Mesenchymal stem cell of the bone marrow (primary cell): ENCODE data around the gene COLQ.

DNA sequence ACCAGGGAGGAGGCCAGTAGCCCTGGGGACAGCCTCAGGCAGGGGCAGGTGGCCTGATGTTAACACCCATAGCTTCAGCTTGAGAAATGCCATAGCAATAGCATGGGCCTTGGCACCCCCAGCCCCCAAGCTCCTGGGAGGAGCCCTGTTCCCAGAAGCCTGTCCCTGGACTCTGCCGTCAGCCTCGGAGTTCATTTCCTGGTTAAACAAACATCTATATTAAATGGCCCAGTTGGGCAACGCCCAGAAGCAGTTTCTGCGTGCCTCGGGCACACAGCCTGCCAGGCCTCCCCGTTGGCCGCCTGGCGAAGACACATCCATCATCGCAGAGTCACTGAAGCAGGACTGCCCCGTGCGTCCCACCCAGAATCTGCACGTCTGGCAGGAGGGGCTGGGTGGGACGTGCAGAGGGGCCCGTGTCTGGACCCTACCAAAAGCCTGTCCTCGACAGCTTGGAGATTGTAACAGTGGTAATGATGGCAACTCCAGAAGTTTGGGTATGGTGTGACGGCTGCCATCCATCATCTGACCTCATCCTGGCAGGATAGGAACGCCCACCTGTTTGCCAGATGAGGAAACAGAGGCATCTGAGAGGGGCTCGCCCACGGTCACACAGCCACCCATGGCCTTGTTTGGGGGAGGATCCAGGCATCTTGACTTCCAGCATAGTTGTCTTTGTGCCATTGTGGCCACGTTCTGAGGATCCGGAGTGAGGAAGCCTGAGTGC, 58.4 kb downstream of the FGD5 start:
- CAGE, long polyA plus RNA = no peak

- CAGE, long polyA plus RNA = no peak
Observed at GRCh38 chr3:14941532-14942317, 5.7 kb upstream of the NR2C2 start.

GRCh38 chr3:14946603-14946807, 878 bp upstream of the NR2C2 start:
- CAGE, long polyA plus RNA = no peak

- CAGE, long polyA plus RNA = no peak
Observed at GRCh38 chr3:15063763-15064014, 1.4 kb downstream of the MRPS25 start.

DNA sequence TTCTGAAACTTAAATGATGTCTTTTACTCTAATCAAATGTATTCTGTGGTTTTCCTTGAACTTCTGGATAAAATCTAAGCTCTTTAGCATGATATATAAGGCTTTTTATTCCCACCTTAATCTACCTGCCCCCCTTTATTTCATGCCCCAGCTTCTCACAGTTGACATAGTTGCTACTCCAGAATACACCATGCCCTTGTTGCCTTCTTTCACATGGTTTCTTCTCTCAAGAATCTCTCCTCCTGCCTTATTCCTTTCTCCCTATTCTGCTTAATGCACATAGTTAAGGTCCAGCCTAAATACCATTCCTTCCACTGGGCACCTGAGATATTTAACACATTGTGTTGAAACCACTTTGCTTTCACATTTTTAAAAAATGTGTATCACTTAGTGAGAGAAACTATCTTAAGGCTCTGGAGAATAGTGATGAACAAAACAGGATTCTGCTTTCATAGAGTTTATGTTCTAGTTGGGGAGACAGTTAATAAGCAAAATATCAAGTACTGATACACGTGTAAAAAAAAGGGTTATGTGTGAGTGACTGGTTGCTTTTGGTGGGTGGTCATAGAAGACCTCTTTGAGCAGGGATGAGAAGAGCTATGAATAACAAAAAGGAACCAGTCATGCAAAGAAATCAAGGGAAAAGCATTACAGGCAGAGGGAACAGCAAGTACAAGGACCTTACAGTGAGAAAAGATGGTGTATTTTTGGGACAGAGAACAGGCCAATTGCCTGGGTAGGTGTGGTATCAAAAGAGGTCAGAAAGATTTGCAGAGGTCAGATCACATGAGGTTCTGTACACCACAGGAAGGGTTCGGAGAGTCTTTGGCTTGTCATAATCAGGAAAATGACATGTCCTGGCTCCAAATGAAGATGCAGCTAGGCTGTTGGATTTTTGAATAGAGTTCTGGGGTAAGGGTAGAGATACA, 36.7 kb downstream of the CAPN7 start:
- CAGE, long polyA plus RNA = no peak

DNA sequence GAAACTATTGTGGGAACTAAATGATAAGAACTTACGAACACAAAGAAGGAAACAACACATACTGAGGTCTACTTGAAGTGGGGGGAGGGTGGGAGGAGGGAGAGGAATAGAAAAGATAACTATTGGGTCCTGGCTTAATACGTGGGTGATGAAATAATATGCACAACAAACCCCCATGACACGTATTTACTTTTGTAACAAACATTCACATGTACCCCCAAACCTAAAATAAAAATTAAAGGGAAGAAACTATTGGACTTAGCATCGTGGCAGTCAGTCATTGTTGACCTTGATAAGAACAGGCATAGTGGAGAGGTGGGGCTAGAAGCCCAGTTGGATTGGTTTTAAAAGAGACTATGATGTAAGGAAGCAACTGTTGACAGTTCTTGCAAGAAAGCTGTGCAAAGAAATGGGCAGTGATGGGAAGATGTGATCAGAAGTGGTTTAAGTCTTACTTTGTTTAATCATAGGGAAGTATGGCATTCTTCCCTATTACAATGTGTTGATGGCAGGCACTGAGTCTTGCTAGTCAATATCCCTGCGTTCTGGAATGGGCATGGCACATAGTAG, 37.8 kb downstream of the CAPN7 start:
- CAGE, long polyA plus RNA = no peak

DNA sequence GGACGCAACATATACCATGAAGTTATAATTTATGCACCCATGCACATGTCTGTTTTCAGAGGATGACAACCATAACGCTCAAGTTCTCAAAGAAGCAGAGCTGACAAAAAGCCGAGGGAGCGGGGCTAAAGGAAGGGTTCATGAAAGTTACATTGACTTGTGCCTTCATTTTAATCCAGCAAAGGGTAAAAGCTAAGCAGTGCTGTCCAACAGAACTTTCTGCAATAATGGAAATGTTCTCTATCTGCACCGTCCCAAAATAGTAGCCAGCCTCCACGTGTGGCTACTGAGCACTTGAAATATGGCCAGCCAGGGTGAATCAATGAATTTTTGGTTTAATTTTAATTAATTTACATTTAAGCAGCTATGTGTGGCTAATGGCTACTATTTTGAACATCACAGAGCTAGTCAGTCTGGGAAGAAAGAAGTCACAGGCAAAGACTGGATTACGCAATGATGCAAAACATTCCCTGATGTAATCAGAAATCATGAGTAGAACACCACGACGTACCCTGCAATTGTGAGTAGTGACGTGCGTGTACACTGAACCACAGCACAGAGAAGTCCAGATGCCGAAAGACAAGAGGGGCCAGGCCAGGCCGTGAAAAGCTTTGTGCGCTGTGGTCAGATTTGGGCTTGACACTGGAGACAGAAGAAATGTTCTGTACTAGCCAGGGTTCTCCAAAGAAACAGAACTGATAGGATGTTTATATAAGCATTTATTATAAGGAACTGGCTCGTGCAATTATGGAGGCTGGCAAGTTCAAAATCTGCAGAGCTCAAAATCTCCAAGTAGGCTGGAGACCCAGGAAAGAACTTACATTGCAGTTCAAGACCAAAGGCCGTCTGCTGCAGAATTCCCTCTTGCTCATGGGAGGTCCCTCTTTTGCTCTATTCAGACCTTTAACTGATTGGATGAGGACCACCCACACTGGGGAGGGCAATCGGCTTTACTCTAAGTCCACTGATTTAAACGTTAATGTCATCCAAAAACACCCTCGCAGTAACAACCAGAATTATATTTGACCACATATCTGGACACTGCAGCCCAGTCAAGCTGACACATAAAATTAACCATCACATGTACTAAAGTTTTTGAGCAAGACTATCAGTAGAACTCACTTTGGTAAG, 44.8 kb downstream of the SH3BP5 start:
- CAGE, long polyA plus RNA = no peak

GRCh38 chr3:15521548-15522330, at the start of gene COLQ:
COLQ (minus strand) TSS chr3:15521706.
- CAGE, long polyA plus RNA = no peak

- CAGE, long polyA plus RNA = no peak
Observed at GRCh38 chr3:15794217-15794590, 3.6 kb downstream of the ANKRD28 start.

GRCh38 chr3:16124696-16124997, 49.8 kb upstream of the GALNT15 start:
- CAGE, long polyA plus RNA = no peak

DNA sequence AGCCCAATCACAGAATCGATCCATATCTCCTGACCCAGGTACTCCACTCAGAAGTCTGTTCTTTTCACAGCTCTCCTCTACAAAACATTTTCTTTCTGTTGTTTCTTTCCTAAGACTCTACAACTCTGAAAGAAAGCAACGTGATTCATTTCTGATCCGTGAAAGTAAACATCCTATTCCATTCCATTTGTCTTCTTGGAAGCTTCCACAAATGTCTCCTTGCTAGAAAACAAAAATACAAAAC, 37.8 kb upstream of the GALNT15 start:
- CAGE, long polyA plus RNA = no peak

DNA sequence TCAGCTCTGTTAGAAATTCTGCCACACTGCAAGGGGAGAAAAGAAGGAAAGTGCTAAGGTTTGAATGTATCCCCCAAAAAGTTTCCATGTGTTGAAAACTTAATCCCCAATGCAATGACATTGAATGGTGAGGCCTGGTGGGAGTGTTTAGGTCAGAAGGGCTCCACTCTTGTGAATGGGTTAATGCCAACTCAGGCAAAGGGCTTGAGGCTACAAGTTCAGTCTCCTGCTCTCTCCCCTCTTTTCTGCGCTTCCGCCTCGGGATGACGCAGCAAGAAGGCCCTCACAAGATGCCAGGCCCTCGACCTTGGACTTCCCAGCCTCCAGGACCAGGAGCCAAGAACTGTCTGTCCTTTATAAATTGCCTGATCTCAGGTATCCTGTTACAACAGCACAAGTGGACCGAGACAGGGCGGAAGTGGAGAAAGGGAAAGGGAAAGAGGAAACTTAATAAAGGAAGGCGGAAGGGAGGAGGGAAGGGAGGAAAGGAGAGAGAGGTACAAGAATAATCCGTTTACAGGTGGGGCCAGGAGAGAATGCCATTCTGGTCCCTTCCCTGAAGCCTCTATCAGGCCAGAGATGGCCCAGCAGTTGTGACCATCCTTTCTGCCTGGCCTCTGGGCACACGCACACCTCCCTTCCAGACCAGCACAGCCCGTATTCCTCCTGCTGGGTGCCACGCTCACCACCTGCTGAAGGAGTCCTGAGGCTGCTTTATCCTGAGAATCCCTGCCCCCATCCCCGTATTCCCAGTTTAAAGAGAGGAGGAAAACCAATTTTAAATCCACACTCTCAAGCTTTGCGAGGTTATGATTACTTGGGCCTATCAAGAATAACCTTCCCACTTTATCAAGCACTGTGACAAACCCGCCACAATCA, 64.1 kb downstream of the OXNAD1 start:
- CAGE, long polyA plus RNA = no peak

GRCh38 chr3:16335992-16336433, 71.0 kb downstream of the OXNAD1 start:
- CAGE, long polyA plus RNA = no peak

DNA sequence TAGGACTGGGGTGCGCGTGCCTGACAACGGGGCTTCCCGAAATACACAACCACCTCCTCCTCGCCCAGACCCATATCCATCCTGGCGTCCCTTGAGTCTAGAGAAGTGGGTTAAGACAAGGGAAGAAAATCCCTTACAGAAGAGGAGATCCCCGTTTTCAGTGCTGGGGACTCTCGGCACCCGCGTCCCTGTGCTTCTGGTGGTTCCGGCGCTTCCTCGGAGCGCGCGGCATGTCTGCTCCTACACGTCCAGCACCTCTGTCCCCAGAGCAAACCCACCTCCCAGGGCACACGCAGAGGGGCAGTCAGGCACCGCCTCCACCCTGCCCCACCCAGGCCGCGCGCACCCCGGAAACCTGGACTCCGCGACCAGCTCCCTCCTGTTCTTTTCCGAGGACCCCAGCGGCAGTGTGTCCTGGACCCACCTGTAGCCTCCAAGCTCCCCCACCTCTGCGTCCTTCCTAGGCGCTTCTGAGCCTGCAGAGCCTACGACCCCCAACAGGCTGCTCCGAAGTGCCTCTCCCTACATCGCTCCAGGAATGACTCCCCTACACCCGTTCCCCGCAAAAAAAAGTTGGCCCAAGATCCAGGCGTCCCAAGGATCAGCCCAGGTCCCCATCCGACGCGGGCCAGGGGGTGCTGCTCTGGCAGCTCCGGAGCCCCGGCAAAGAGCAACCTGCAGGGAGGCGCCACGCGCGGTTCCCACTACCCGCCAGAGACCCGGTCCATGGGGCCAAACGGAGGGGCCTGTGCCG, 675 bp downstream of the RFTN1 start:
- CAGE, long polyA plus RNA = no peak

- CAGE, long polyA plus RNA = no peak
Observed at GRCh38 chr3:16885067-16885768, 463 bp downstream of the PLCL2 start.

- CAGE, long polyA plus RNA = no peak
Observed at GRCh38 chr3:16954075-16954301, 69.2 kb downstream of the PLCL2 start.

- CAGE, long polyA plus RNA = no peak
Observed at GRCh38 chr3:17040599-17041038, 155.9 kb downstream of the PLCL2 start.

DNA sequence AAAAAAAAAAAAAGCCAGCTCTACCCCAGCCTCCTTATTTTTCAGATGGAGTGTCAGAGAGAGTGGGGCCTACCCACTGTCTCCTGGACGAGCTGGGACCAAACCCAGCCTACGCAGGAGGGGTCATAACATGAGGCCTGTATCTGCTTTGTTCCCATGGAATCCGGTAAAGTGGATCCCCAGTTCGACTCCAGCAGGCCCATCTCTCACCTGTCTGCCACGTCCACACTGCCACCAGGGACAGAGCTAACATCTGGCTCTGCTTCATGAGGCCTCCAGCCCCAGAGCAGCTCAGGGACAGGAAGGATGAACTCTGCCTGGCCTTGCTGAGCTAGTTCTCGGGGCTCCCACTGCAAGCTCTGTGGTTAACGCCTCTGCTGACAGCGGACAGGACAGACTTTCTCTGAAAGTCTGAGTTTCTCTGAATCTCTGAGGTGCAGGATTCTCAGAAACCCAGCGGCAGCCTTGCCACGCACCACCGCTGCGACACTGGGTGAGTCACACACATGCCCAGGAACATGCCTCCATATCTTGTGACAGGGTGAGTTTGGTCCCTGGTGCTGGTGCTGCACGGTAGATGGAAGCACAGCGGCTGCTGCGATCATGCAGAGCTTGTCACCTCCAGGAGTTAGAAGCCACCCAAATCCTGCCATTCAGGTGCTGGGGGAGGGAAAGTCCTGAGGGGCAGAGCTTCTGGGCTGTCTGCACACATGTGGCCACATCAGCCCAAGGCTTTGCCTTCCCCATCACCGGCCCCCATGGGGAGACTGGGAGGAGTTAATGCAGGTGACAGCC, 266.8 kb downstream of the PLCL2 start:
- CAGE, long polyA plus RNA = no peak

GRCh38 chr3:17303134-17303483, 418.4 kb downstream of the PLCL2 start:
- CAGE, long polyA plus RNA = no peak

DNA sequence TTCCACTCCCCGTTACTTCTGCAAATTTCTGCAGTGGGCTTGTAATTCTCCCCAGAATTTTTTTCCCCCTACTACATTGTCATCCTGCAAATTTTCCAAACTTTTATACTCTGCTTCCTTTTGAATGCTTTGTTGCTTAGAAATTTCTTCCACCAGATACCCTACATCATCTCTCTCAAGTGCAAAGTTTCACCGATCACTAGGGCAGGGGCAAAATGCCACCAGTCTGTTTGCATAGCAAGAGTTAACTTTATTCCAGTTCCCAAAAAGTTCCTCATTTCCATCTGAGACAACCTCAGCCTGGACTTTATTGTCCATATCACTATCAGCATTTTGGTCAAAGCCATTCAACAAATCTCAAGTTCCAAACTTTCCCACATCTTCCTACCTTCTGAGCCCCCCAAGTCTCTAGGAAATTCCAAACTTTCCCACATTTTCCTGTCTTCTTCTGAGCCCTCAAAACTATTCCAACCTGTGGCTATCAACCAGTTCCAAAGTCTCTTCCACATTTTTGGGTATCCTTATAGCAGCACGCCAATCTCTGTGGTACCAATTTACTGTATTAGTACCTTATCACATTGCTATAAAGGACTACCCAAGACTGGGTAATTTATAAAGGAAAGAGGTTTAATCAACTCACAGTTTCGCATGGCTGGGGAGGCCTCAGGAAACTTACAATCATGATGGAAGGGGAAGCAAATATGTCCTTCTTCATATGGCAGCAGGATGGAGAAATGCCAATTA, 307.5 kb downstream of the TBC1D5 start:
- CAGE, long polyA plus RNA = no peak